Measurements from ENCODE around the genes EIF4E3 and SHQ1.

DNA sequence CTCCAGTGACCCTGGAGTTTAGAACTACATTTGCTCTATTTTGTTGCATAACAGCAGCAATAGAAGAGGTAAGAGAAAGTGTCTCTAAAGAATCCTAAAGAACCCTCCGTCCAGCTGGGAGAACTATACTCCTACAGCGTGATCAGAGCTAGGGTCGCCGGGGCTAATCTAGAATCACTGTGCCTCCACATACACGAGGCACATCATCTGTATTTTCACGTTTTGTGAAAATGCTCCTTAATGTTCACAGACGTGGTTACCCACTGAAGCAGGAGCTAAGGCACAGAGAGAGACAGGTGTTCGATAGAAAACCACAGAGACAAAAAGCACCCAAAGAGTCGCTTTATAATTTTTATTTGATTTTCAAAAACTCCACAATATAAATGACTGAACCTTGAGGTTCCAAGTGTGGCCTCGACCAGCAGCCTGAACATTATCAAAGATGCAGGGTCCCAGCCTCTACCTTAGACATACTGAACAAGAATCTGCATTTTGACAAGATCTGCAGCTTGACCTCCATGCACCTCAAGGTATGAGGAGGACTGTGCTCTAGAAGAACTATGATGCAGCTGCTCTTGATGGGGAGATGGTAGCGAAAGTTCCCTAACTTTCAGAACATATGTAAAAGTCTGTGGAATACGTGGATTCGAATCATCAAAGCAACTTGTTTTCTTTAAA is 129.3 kb downstream of the FOXP1 start:
- PRO-cap: no peak

DNA sequence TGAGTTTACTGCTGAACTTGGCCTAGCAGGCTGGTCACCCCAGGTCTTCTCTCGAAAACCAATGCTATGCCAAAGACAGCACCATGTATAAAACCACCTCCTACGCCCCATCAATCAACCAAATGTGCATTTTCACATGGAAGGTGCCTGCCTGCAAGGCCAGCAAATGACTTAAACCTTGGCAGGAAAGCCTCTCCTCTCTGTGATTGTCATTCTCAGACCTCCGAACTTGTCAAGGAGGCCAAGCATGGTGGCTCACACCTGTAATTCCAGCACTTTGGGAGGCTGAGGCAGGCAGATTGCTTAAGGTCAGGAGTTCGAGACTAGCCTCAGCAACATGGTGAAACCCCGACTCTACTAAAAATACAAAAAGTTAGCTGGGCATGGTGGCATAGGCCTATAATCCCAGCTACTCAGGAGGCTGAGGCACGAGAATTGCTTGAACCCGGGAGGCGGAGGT is 120.7 kb downstream of the FOXP1 start:
- PRO-cap: no peak

DNA sequence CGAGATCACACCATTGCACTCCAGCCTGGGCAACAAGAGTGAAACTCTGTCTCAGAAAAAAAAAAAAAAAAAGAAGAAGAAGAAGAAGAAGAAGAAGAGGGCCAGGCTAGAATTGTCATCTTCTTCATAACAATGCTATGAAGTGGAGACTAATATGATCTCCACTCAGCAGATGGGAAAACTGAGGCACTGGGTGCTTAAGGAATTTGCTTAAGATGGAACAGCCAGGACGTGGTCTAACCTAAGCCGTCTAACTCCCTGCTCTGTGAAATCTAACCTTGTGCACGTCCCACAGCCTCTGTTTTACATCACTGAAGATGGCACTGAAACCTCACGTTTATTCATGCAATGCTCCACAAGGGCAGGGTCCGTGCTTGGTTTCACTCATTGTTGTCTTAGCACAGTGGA is 118.3 kb downstream of the FOXP1 start:
- PRO-cap: no peak

- PRO-cap: unidirectional peak, minus-strand start at chr3:71585355
Observed at GRCh38 chr3:71585180-71585568, 1.6 kb upstream of the FOXP1 start.

- PRO-cap: no peak
Observed at GRCh38 chr3:71615077-71615392, 31.5 kb upstream of the FOXP1 start.

GRCh38 chr3:71694907-71695555 is 30.2 kb downstream of the EIF4E3 start:
- PRO-cap: no peak

- PRO-cap: bidirectional peak, plus-strand start at chr3:71723882, minus-strand start at chr3:71723797
Observed at GRCh38 chr3:71723583-71724074, 1.6 kb downstream of the EIF4E3 start.

DNA sequence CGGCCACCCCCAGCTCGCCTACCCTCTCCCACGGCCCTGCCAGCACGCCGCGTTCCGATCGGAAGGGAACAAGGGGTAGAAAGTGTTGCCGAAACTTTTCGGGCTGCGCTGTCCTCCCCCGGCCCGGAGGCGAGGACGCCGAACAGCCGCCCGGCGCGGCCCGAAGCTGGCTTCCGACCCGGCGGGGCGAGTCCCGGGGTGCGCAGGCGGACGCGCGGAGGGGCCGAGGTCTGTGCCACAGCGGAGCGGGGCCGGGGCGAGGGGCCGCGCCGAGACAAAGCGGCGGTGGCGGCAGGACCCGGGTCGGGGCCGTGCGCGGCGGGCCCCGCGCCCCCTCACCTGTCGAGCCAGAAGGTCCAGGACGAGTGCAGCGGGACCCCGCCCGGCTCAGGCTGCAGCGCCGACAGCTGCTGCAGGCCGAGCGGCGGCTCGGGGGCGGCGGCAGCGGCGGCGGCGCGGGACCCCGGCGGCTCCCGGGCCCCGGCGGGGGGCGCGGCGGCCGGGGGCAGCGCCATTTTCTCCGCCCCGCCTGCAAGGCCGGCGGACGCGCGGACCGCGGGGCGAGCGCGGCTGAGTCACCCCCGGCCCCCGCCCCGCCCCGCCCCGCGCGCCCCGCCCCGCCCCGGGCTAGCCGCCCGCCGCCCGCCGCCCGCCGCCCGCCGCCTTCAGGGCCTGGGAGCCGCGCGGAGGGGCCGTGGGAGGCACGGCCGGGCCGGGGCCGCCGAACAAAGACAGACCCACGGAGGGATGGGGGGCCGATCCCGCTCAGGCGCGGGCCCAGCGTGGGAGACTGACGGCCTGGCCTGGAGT is at the start of gene EIF4E3:
TSS of gene EIF4E3 (minus strand) at position 550 of the 810 bp plus-strand sequence.
- PRO-cap: bidirectional peak, plus-strand start at position 668 of the sequence, minus-strand start at position 536 of the sequence

DNA sequence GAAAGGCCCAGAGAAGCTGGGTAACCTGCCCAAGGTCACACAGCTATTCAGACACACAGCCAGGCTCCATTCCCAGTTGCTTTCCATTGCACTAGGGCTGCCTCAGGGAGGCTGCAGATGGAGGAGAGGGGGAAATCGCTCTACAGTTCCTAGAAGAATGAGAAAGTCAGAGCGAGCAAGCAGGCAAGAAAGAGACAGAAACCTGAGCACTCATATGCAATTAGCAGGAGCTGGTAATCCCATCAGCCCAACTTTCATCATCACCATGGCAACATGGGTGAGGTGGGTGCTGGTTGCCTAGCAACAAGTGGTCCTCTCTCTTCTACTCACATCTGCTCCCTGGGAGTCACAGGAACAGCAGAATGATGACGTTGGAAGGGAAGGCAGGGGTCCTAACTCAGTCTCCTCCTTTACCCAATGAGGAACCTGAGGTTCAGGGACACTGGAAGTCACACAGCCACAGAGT is 3.7 kb upstream of the EIF4E3 start:
- PRO-cap: unidirectional peak, plus-strand start at position 357 of the sequence

DNA sequence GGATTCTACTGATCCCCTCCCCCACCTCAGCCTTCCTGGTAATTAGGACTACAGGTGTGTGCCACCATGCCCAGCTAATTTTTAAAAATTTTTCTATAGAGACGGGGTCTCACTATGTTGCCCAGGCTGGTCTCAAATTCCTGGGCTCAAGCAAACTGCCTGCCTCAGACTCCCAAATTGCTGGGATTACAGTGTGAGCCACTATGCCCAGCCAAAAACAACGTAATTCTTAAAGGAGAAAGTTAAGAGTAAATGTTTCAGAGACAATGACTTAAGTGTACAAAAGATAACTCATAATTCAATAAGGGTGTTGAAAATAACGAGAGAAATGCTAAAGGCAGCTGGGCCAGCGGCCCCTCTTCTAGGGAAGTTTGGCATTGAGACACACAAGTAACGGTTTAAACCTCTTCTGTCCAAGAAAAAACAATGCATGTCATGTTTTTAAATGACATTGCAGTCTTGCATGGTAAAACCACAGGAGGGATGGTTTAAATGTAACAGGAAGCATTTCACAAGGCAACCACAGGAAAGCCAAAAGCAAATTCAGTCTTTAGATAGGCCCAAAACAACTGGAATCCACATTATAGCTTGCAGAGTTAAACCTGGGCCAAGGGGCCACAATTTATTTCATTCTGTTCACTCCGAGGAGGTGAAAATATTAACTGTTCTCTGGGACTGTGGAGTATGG is 5.1 kb downstream of the PROK2 start:
- PRO-cap: no peak

- PRO-cap: no peak
Observed at GRCh38 chr3:72031432-72031884, 246.5 kb upstream of the PROK2 start.

GRCh38 chr3:72099975-72101236 is 315.5 kb upstream of the PROK2 start:
- PRO-cap: bidirectional peak, plus-strand start at chr3:72101085, minus-strand start at chr3:72100860

GRCh38 chr3:72375528-72376629 is 472.4 kb downstream of the SHQ1 start:
- PRO-cap: no peak

DNA sequence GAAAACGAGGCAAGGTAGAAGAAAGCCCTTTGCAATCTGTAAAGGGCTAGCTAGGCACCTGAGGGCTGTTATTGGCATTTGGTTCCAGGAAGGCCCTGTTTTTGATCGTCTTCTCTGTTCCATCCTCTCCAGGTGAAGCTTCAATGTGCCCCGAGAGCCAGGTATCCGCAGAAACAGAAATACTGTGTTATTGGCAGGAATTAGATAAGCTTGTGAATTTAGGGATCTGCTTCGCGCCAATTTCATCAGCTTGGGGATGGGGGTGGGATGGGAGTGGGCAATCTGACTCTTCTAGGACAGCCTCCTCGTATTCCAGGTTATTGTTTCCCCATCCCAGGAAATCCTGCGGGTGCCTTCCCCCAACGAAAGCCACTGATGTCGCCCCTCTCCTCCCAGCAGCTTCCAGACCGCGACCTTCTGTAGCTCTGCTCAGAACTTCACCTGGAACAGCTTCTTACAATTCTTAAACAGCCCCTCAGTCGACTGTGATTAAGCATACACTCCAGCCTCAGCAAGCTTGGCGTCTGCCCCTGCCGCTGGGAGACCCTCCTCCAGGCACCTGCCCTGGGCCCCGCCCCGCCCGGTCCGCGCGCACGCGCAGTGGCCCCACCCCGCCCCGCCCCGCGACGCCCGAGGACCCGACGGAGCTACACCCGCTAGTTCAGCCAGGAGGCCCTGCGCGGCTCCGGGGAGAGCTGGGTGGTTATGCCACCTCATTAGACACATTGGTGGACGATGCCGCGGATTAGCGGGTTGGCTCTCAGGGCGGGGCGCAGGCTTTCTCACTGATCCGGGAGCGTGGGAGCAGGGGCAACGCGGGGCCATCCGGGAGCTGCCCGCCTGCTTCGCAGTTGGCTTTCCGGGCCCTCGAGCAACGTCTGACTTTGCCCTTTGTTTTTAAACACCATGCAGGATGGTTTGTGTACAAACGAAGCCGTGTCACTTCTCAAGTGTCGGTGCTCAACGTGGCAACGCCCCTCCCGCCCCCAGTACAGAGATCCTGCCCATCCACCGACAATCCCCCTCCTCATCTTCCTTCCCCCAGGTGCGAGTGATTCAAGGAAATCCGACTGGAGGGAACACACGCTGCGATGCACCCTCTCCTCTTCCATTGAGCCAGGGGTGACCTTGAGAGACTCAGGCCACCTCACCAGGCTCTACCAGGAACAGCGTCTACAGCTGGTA is 109.6 kb downstream of the SHQ1 start:
- PRO-cap: no peak

GRCh38 chr3:72847979-72848869 is at the start of gene SHQ1:
Gene SHQ1, minus strand, starts transcription at chr3:72848445.
- PRO-cap: bidirectional peak, plus-strand start at chr3:72848581, minus-strand start at chr3:72848440

GRCh38 chr3:72890914-72891505 is 3.2 kb downstream of the GXYLT2 start:
- PRO-cap: no peak

DNA sequence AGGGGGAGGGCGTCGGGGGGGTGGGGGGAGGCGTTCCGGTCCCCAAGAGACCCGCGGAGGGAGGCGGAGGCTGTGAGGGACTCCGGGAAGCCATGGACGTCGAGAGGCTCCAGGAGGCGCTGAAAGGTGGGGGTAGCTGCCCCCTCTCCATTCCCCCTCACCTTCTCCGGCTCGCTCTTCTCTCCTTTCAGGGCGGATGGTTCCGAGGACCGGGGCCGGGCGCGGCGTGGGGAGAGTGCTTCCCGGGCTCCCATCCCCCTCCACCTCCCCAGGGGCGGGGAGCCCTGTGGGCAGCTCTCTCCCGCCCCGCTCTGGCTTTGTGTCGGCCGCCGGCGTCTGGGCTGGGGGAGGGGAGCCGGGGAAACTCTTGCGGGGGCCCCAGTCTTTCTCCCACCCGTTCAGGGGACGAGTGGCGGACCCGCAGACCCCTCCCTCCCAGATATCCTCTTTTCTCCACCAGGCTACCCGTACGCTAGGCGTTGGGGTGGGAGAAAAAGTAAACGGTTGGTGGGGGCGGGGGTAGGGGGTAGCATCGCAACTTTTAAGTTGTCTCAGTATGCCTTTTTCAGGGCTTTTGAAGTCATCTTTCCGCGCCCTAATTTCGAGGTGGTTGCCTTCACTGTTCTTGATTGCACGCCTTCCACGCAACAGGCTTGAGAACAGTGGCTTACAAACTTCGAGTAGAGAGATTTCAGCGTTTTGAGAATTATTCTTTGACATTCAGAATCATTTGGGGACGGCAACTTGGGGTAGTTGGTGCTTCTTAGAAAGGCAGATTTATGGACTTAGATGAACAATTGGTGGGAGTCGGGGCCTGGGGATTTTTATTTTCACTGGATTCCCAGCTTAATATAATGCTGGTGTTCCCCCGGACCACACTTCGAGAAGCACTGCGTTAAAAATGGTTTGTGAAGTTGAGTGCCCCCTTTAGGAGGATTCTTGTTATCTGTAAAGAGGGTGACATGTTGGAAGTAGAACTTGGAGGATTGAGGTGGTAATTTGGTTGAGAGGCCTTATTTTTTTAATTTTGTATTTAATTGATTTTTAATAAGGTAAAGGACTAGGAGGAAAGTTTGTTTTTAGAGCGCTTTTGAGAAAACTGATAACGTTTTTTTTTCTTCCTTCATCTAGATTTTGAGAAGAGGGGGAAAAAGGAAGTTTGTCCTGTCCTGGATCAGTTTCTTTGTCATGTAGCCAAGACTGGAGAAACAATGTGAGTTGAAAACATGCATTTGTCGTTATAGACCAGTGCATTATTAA is 765 bp downstream of the PPP4R2 start:
- PRO-cap: bidirectional peak, plus-strand start at position 75 of the sequence, minus-strand start at position 121 of the sequence; bidirectional peak, plus-strand start at position 379 of the sequence, minus-strand start at position 321 of the sequence; bidirectional peak, plus-strand start at position 489 of the sequence, minus-strand start at position 447 of the sequence; unidirectional peak, minus-strand start at position 902 of the sequence

DNA sequence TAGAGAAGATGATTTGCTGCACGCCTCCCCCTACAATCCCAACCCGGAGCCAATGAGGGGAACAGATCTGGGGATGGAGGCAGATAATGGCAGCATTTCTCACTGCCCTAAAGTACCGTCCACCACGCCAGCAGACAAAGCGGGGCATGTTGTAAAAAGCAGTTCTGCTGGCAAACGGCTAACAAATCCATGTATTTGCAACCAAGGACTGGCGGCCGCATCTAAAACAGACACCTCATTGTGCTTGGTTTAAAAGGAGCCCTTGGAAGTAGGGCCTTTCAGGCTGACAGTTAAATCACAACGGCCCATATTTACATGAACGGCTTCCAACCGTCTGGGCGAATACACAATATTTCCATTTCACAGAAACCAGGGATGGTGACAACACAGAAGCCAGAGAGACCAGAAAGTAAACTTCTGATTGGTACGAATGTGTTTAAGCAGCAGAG is 113.2 kb downstream of the PDZRN3 start:
- PRO-cap: unidirectional peak, plus-strand start at position 358 of the sequence

GRCh38 chr3:73521822-73522236 is 102.9 kb downstream of the PDZRN3 start:
- PRO-cap: no peak

DNA sequence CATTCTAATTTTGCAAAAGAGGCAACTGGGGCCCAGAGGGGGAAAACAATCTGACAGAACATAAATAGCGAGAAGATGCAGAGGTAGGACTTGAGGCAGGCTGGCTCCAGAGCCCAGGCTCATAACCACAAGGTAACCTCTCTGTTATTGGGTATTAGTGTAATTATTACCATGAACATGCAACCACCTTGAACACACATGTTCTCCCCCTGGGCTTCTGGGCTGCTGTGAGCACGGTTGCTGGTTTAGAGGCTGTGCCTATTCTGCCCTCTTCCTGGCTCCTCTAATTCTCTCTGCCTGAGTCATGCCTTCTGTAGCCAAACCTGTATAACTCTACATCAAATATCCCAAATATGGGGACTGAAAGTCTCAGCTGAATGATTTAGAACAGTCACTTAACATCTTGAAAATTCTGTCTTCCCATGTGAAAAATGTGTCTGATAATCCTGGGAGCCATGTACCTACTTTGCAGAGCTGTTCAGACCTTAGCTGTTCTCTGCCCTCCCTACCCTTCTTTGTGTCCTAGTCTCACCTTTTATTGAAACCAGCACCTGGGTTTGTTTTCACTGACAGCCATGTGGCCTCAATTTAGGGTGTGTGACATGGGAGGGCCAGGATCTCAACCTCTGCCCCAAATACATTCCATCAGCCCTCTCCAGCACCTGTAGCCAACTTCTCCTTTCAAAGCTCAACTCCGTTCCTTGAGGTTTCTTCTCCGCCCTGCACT is 60.8 kb downstream of the PDZRN3 start:
- PRO-cap: no peak

Data from REH cell (cell line).